M059J (cell line): ENCODE data around the genes DPAGT1 and RNF26.

- RAMPAGE, long total RNA: no peak
Observed at GRCh38 chr11:118911940-118912267, 13.8 kb downstream of the BCL9L start.

DNA sequence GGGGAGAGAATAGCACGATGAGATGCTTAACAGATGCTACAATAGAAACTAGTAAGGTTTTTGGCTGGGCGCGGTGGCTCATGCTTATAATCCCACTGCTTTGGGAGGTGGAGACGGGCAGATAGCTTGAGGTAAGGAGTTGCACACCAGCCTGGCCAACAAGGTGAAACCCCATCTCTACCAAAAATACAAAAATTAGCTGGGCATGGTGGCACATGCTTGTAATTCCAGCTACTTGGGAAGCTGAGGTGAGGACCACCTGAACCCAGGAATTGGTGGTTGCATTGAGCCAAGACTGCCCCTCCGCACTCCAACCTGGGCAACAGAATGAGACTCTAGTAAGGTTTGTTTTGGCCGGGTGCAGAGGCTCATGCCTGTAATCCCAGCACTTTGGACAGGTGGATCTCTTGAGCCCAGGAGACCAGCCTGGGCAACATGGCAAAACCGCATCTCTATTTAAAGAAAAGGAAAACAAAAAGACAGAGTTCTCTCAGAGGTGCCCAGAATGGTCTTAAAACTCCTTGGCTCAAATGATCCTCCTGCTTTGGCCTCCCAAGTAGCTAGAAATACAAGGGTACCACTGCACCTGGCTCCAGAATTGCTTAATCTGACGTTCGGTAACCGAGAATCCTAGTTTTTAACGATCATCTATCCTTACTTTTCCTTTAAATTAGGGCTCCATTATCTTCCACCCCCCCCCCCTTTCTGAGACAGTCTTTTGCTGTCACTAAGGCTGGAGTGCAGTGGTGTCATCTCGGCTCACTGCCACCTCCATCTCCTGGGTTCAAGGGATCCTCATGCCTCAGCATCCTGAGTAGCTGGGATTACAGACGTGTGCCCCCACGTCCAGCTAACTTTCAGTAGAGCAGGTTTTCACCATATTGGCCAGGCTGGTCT, 2.0 kb downstream of the RPS25 start:
- RAMPAGE, long total RNA: no peak

- RAMPAGE, long total RNA: no peak
Observed at GRCh38 chr11:119073075-119073615, 5.5 kb downstream of the VPS11 start.

- RAMPAGE, long total RNA: start-site peak on the minus strand at chr11:119101823-119101878, 26 and 22 reads in 2 replicates
Observed at GRCh38 chr11:119100786-119101985, at the start of gene DPAGT1. DPAGT1 (minus strand) TSS chr11:119101853.

DNA sequence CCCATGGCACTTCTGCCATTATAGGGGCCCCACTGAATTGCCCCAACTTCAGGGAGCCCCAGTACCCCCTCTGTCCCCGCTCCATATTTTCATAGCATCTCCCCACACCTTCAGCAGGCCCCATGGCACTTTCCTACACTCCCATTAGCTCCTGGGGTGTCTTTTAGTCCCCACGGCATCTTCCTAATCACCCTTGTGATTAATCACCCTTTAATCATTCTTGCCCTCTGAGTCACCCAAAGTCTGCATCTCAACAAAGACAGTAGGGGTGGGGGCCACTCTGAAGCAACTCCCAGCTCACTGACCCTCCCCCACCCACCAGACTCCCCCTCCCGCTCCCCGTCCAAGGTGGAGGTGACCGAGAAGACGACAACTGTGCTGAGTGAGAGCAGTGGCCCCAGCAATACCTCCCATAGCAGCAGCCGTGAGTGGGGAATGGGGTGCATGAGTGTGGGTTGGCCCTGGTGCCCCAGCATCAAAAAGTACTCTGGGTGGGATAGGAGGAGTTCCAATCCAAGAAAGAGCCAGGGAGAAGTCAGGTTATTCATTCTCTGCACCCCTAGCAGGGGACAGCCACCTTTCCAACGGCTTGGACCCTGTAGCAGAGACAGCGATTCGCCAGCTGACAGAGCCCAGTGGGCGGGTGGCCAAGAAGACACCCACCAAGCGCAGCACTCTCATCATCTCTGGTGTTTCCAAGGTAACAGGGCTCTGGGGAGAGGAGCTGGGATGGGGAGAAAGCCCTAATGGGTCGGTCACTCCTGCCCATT, 6.3 kb downstream of the C2CD2L start:
- RAMPAGE, long total RNA: no peak

GRCh38 chr11:119179438-119180333, 5.6 kb upstream of the NHERF4 start:
- RAMPAGE, long total RNA: no peak

- RAMPAGE, long total RNA: no peak
Observed at GRCh38 chr11:119232399-119232754, 26.2 kb downstream of the CBL start.

DNA sequence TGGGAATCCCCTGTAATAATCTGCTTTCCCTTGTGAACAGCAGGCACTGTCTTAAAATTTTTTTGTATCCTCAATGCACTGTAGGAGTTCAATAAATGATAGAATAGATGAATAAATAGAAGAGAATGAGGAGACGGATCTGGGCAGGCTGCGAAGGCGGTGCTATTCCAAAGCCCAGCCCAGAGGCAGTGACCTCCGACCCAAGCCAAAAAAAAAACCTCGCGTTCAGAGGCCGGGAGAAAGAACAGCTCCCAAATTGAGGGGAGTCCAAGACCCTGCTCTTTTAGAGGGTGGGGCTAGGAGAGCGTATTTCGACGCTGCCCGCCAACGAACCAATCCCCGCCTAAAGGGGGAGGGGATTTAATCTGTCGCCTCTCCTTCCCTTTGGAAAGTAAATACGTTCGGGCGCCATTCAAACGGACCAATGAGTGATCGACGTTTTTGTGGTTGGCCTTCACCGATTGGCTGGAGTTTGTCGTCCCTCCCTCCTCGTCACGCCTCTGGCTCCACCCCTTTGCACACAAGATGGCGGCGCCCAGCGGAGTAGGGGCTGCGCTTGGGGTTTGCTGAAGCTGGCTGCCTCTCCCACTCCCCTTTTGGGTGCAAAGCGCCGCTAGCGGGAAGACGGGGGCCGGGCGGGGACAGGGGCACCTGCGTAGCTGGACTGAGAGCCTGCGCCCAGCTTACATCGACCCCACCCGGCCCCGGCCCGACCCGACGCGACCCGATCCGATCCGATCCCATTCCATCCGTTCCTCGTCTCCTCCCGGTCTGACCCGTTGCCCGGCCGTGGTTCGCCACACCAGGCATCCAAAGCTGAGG, at the start of gene RNF26:
RNF26 (plus strand) TSS at position 519 of the 822 bp plus-strand sequence.
- RAMPAGE, long total RNA: no peak

GRCh38 chr11:119360803-119361949, 14.7 kb upstream of the MFRP start:
- RAMPAGE, long total RNA: no peak

GRCh38 chr11:119378854-119379624, 2.5 kb downstream of the USP2 start:
- RAMPAGE, long total RNA: no peak

- RAMPAGE, long total RNA: no peak
Observed at GRCh38 chr11:119417581-119418981, 4.9 kb downstream of the THY1 start.

- RAMPAGE, long total RNA: no peak
Observed at GRCh38 chr11:119422332-119423109, 451 bp downstream of the THY1 start.

GRCh38 chr11:119590610-119591704, 138.0 kb downstream of the NECTIN1 start:
- RAMPAGE, long total RNA: no peak

GRCh38 chr11:119709525-119710173, 19.4 kb downstream of the NECTIN1 start:
- RAMPAGE, long total RNA: no peak

- RAMPAGE, long total RNA: no peak
Observed at GRCh38 chr11:119740126-119740411, 11.1 kb upstream of the NECTIN1 start.

GRCh38 chr11:119780272-119780535, 51.2 kb upstream of the NECTIN1 start:
- RAMPAGE, long total RNA: no peak

GRCh38 chr11:119832589-119832955, 103.6 kb upstream of the NECTIN1 start:
- RAMPAGE, long total RNA: no peak

- RAMPAGE, long total RNA: no peak
Observed at GRCh38 chr11:119975558-119975947, 162.4 kb downstream of the TRIM29 start.

- RAMPAGE, long total RNA: no peak
Observed at GRCh38 chr11:120168639-120169488, 31.0 kb upstream of the TRIM29 start.

DNA sequence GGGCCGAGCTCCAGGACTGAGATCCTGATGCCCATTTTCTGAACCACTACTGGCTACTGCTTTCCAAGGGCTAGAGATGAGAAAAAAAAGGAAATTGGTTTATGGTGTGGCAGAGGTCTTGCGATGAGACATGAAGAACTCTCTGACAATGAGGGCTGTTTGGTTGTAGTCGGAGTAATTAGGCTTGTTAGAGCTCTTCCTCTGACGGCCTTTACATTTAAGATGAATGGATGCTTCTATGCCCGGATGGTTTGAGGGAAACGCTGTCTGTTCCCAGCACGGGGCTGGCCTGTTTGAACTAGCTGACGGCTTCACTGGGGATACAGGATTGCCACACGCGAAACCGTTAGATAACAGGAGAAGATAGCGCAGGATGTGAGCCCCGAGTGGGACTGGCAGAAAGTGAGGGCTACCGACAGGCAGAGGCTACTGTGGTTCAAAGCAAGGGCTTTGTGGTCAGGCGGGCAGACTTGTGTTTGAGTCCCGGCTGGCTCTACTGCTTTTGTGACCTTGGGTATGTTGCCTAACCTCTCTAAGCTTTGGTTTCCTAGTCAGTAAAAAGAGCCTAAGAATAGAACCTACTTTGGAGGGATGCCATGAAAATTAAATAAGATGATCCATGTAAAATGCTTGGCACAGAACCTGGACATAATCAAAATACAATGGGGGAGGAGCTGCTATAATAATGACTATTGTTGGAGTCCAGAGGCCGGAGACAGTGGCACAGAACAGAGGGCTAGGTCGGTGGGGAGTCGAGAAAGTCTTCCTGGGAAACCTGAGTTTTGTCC, 2.8 kb upstream of the OAF start:
- RAMPAGE, long total RNA: no peak